ENCODE results near the genes RFX8, IL1RL2 and IL18RAP.

DNA sequence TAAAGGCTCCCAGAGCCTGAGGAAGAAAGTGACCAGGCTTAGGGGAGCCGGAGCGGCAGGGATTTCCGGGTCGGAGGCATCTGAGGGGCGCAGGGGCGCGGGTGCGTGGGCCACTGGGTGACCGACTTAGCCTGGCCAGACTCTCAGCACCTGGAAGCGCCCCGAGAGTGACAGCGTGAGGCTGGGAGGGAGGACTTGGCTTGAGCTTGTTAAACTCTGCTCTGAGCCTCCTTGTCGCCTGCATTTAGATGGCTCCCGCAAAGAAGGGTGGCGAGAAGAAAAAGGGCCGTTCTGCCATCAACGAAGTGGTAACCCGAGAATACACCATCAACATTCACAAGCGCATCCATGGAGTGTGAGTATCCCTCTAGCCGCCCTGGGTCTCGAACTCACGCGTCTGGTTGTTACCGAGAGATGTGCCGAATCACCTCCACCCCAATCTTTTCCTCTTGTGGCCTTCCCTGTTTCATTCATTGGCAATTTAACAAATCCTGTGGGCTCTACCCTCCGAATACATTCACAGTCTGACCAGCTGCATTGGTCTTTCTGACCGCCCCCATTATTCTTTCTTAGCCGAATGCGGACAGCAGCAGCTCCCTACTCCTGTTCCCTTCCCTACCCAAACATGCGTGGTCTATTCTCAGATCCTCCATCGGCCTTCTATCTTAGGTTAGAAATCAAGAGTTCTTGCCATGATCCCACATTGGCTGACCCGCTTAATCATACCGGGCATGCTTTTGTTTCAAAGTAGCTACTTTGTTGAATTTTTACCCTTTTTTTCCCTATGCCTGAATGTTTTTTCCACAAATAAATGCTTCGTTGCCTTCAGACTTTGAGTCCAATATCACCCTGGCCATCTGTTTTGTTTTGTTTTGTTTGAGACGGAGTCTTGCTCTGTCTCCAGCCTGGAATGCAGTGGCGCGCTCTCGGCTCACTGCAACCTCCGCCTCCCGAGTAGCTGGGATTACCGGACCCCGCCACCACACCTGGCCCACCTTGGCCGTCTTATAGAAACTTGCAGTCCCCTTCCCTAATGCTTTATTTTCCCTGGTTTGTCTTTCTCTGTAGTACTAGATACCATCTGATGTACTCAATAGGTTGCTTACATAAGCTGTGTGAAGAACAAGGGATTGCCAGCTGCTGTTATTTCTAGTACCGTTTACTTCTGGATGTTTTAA lies 754 bp downstream of the RPL31 start:
- PRO-cap, 2 experiments = no peak in any of the 2 experiments

DNA sequence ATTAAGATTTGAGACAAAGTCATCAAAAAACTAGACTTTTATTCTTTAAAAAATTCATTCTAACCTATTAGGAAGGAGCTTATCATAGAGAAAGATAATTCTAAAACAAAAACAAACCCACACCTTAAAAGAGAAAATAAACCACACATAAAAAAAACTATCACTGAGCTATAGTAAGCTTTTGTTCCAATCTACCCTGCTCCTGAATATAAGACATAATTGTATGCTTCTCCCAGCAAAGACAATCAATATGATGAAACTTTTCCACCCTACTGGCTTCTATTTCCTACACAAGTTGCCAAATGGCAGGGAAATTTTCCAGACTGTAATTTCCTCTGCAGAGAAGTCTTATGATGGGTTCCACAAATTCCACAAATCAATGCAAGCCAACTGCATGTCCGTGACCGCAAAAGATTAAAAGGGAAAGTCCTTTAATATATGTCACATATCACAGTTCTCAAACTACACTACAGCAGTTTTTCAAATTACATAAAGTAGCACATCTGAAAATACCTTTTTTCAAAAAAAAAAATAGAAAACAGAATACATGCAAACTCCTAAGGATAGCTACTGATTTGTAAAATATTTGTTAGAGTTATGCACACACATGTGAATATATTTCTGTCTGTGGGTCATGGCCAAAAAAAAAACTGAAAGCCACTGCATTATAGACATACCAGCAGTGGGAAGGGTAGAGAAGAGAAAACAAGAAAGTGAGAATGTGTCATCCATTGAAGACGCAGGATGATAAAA lies 61.3 kb downstream of the RPL31 start:
- PRO-cap, 2 experiments = no peak in any of the 2 experiments

DNA sequence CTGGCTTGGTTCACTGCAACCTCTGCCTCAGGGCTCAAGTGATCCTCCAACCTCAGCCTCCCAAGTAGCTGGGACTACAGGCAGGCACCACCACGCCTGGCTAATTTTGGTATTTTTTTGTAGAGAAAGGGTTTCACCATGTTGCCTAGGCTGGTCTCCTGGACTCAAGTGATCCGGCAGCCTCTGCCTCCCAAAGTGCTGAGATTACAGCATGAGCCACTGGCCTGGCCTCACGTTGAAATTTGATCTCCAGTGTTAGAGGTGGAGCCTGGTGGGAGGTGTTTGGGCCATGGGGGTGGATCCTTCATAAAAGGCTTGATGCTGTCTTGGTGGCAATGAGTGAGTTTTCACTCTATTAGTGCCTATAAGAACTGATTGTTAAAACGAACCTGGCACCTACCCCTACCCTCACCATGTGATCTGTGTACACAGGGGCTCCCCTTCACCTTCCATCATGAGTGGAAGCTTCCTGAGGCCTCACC lies 15.2 kb downstream of the TBC1D8 start:
- PRO-cap, 2 experiments = no peak in any of the 2 experiments

DNA sequence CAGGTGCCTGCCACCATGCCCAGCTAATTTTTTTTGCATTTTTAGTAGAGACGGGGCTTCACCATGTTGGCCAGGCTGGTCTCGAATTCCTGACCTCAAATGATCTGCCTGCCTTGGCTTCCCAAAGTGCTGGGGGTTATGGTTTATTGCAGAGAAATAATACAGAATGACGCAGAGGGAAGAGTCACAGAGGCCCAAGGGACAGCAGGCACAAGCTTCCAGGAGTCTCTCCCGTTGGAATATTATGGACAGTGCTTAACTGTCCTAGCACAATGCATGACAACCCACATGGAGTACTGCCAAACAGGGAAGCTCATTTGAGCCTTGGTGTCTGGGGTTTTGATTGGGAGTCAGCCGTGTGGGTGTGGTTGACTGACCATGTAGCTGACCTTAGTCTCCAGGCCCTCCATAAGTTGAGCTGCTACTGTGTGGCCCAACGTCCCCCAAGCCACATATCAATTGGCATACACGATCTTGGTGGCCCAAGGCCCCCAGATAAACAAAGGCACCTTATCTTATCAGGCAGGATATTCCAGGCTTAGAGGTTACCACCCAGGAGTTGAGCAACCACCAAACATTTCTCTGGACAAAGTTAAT lies 45.4 kb upstream of the CNOT11 start:
- PRO-cap, 2 experiments = no peak in any of the 2 experiments

DNA sequence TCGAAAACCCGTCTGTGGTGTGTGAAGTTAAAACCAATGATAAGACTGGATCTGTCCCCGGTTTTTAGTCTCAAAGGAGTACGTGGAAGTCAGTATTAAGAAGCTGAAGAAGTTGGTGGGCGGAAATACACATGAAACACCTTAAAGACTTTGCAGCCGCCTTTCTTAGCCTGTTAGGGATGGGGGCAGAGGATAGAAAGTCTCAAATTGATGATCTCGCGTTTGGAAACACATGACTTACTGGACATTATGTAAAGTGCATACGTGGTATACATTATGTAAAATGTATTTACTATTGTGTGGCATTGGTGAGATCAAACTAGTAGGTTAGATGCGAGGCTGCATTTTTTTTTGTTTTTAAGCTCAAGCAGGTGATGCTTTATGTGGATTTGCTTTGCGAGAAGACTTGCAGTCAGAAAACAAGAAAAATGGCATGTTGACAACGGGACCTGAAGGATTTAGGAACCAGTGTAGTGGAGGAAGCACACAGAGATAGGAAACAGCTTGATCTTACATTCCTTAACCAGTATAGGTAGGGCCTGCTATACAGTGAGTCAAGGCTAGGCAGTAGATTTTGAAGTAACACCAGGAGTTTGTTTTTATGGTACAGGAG lies 1.2 kb downstream of the CNOT11 start:
- PRO-cap, 2 experiments = no peak in any of the 2 experiments

DNA sequence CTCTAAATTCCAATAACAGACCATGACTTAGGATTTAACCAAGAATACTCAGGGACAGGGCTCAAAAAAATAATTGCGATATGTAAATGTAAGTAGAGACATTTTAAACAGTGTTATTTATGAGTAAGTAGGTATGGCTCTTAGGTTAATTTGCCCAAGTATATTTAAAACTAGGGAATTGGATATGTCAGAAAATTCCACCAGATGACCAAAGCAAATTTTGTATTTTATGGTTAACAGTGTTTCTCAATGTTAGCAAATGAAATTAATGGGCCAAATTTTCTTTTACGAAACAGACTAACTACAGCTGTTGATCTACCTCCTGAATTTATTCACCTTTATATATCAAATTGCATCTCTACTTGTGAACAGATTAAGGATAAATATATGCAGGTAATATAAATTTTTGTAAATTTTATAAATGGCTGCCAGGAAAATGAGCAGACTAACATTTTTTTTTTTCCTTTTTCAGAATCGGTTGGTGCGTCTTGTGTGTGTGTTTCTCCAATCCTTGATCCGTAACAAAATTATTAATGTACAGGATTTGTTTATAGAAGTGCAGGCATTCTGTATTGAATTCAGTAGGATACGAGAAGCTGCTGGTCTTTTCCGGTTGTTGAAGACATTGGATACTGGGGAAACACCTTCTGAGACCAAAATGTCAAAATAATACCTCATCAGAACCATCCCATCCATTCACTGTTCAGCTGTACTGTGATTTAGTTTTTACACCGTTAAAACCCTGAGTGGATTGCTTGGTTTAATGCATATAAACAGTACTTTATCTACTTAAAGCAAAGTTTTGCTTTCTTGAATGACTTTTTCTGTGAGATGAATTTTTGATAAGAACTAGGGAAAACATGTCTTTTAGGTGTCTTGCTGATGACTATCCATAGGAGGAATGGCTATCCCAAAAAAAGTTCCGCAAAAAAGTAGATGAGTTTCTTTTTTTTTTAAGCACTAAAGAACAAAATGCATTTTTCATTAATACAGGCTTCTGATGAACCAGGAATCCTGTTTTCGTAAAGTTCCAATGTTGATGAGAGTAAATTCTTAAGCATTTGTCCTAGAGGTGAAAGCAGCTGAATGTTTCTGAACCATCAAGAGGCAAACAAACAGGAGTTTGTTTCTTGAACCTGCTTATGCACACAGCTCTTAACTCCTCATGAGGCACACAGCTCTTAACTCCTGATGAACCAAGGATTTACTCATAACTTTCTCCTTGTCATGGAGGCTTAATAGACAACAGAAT lies 16.5 kb downstream of the CNOT11 start:
- PRO-cap, 2 experiments = no peak in any of the 2 experiments

GRCh38 chr2:101305547-101306144 lies 2.9 kb downstream of the RNF149 start:
- PRO-cap, 2 experiments = no peak in any of the 2 experiments

- PRO-cap, 2 experiments = peak in 2 of 2 experiments; most common plus-strand start chr2:101475170 (in 1); most common minus-strand start chr2:101475110 (in 1)
These were observed at the start of gene RFX8 for GRCh38 chr2:101474917-101475481. Gene RFX8 (minus strand): TSS chr2:101475112.

DNA sequence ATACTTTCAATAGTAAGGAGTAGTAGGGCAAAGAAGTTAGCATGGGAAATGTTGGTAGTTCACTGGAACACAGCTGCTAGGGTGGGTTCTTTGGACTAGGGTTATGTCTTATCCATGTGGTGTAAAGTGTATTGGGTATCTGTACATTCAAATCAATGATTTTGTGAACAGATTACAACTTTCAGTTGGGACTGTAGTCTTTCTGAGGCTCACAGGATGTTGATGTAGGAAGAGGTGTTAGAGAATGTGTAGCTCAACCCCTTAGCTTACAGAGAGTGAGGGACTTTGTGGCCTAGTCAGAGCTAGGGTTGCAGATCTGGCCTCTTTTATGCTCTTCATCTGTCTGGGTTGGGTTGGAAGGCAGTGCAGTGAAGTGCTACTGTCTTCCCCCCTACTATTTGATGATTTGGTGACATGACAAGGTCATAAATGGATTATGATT lies 21.4 kb downstream of the MAP4K4 start:
- PRO-cap, 2 experiments = no peak in any of the 2 experiments

DNA sequence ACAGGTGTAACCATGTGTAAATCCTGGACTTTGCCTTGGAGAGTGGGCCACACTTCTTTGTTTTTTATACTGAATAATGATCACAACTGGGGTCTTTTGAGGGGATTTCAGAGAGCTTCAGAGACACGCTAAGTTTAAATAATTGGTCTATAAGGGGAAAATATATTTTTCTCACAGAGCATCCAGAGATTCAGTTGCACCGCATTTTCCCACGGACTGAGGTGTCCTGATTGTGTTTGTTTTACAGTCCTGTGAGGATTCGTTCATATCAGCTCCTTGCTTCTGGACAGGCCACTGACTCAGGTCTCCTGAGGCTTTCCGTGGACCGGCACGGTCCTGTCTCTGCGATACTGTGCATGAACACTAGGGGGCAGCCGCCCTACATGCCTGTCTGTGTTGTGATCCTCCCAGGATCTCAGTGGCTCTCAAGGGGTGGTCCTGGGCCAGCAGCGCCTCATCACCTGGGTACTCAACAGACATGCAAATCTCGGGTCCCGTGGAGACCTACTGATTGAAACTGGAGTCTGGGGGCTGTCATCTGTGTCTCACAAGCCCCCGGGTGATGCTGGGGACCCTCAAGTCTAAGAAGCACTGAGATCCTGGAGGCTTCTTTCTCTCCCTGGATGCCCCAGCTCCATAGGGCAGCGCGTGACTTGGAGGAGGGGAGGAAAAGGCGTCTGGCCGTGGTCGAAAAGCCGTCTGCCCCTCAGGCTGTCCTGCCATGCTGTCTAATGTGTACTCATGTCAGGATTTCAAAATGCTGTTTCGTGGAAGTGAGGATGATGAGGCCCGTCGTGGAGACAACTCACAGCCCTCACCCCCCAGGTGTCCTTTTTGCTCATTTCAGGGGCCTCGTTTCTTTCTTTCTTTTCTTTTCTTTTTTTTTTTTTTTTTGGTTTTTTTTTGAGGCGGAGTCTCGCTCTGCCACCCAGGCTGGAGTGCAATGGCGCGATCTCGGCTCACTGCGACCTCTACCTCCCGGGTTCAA lies 29.0 kb downstream of the IL1R2 start:
- PRO-cap, 2 experiments = no peak in any of the 2 experiments

DNA sequence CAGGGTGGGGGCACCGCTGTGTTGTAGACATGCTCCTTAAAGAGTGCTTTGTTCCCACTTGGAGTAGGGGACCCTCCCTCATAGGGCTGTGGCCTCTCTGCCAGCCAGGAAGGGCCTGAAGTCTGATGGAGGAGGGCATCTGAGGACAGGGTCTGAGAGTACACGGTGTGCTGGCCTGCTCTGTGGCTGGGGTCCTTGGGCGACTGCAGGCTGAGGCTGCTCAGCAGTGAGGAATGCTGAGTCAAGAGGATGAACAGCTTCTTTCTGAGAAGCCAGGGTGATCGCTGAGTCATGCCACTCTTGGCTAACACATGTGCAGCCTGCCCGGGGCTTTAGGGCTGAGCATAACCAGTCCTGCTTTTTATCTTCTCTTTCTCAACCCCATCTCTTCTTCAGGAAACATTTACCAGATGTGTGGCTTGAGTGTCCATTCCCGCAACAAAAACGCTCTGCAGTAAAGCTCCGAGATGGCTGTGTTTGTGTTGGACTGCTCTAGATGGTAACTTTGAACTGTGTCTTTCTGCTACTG lies 72.5 kb downstream of the IL1R2 start:
- PRO-cap, 2 experiments = no peak in any of the 2 experiments

DNA sequence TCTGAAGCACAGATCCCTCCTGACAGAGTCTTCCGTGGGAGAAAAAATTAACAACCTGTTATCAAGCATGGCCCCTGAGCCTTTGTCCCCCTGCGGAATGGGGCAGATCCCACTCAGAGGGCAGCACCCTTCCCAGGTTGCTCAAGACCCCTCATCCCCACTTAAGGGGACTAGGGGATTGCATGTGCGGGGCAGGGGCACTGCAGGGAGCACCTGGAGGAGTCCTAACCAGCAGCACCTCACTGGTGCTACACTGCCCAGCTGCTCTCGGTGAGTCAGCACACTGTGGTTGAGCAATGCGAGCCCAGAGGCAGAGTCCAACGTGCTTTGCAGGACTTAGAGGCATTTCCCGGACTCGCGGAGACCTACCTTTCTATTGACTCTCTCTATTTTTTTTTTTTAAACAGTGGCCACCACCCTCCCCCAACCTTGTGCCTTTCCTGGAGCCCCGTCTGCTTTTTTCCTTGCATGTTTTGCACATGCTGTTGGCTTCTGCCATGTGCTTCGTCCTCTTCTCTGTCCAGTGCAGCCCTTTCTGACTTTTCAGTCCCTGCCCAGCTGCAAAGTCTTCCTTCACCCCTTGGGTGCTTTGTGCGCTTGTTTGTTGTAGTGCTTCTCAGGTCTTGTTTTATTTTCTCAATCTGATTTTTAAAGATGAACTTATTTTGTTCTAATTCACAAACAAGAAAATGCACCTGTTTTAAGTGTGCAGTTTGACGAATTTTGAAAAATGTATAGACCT lies 74.1 kb downstream of the IL1R2 start:
- PRO-cap, 2 experiments = no peak in any of the 2 experiments

DNA sequence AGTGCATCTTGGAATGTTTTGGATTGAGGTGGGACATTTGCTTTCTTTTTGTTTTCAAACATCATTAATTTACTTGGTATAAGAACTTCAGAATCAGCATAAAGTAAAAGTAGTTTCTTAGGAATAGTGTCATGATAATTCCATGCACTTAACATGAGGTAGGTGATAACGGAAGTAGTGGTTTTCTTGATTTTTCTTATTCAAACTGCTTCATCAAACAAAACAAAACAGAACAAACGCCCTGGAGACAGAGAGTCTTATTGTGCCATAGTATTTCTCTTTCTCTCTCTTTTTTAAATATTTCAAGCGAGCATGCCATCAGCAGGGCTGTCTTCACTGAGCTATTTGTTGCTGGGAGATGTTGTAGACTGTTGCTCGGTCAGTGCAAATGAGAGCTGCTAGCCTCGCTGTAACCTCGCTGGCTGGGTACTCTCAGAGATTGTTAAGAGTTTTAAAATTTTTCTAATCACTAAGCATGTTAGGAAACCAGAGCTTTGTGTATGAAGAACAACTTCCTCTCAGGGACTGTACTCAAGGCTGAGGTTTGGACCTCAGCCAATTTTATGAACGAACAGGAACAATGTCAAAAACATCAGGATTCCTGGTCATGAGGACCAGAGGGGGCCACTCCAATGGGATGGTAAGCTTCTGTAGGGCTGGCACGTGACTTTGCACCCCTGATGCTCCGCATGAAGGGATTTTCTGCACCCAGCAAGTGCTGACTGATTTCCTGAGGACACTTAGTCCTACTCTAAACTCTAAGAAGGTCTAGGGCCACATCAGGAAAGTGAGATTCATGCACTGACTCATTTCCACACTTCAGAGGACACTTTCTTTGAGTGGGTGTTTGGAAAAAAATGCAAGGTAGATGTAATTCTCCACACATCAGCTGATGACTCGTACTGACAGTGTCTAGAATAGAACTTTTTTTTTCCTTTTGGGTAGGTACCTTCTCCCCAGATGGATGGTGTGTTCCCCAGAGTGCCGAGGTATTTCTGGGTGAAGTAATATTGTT lies 59.8 kb upstream of the IL1R1 start:
- PRO-cap, 2 experiments = no peak in any of the 2 experiments

- PRO-cap, 2 experiments = no peak in any of the 2 experiments
These were observed 24.9 kb upstream of the IL1R1 start for GRCh38 chr2:102117599-102118093.

- PRO-cap, 2 experiments = no peak in any of the 2 experiments
These were observed 21.8 kb upstream of the IL1R1 start for GRCh38 chr2:102120628-102121256.

GRCh38 chr2:102155436-102156340 lies 13.1 kb downstream of the IL1R1 start:
- PRO-cap, 2 experiments = no peak in any of the 2 experiments

- PRO-cap, 2 experiments = peak in 1 of 2 experiments; most common plus-strand start chr2:102187142 (in 1)
These were observed at the start of gene IL1RL2 for GRCh38 chr2:102186620-102187289. Gene IL1RL2 (plus strand): TSS chr2:102187023.

- PRO-cap, 2 experiments = no peak in any of the 2 experiments
These were observed at the start of gene IL18RAP for GRCh38 chr2:102422820-102423517. Gene IL18RAP (plus strand): TSS chr2:102423160.

DNA sequence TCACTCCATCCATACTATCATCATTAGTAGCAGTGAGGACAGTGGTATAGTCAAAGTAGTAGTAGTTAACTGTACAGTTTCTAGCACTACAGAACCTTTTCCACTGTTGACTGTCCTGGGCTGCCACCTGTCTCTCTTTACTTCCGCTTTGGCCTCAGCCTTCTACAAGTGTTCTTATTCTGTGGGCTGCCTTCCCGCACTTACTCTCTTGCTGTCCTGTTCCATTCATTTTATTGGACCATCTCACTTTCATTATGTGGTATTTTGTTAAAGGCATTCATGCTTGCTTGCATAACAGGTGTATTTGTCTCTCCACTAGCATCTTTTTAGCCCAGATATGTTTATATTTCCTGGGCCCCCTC lies 3.4 kb downstream of the SLC9A2 start:
- PRO-cap, 2 experiments = no peak in any of the 2 experiments

DNA sequence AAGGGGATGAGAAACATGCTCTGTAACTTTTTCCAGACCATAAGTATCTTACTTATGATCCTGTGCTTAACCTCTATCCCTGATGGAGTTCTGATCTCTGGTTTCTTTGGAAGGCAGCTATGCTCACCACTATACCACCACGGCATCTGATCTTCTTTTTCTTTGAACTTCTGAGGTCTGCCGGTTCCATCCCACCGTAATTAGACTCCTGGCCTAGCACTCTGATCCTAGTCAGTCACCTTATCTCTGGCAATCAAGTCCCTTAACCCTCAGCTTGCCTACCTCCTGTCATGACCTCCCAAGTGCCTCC lies 12.8 kb downstream of the MFSD9 start:
- PRO-cap, 2 experiments = no peak in any of the 2 experiments

Data from Colon Carcinoma Metastatic in the Lung (tissue), 2 donors.